Esophagus muscularis mucosa (tissue), 4 donors: ENCODE measurements around the genes PTPRO, DERA and PLEKHA5.

DNA sequence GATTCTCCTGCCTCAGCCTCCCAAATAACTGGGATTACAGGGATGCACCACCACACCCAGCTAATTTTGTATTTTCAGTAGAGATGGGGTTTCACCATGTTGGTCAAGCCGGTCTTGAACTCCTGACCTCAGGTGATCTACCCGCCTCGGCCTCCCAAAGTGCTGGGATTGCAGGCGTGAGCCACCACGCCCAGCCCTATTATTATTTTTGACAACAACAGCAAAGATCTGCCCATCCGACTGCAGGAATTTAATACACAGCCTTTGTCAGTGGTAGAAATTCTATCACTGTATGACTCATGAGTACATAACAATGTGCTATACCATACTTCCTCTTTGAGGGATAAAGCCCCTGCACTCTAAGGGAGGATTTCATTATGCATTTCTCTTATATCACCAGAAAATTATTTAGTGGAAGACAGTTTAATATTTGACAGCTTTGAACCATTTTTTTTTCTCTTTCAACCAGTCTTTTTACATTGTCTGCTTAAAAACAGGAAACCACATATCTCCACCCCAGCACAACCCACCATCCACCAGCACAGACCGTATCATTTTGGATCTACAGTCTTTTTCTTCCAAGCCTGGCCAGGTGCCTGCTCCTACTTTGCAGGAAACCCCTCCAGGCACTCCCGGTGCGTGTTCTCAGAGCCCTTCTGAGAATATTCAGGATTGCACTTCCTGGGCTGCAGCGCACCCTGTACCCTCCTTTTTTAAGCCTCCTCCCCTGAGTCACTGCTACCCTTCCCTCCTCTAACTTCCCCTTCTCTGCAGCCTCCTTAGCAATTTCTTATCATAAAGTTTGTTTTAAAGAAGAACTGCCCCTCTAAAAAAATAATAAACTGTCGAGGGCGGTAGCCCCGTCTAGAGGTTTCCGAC lies 555 bp downstream of the ARHGDIB start:
- PRO-cap = unidirectional peak, minus-strand start at position 658 of the sequence
- RAMPAGE, long total RNA, 4 experiments = no peak in any of the 4 experiments

GRCh38 chr12:15207011-15207328 lies 14.2 kb downstream of the RERG start:
- PRO-cap = bidirectional peak, plus-strand start at chr12:15207250, minus-strand start at chr12:15207078
- RAMPAGE, long total RNA, 4 experiments = no peak in any of the 4 experiments

- PRO-cap = no peak
- RAMPAGE, long total RNA, 4 experiments = no peak in any of the 4 experiments
These were observed 47.7 kb upstream of the RERG start for GRCh38 chr12:15268985-15269198.

- PRO-cap = no peak
- RAMPAGE, long total RNA, 4 experiments = no peak in any of the 4 experiments
These were observed at the start of gene PTPRO for GRCh38 chr12:15322279-15323216. Gene PTPRO, plus strand, starts transcription at chr12:15322508.

DNA sequence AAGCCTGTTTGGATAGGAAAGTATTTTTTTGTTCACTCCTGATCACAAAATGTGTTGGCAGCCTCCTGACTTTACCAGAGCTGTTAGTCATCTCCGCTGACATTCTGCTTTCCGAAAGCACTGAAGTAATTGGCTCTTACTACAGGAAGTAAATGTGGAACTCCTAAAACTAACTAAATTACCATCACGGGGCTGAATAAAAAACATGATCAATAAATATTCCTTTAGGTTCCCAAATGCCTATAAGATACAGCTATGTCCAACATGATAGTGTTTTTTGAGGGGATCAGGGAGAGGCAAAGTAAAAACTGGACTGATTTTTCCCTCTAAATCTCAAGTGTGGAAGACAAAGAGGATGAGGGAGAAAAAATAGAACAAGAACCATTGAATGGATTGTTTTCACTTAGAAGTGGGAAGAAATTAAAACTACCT lies 225.4 kb downstream of the EPS8 start:
- PRO-cap = no peak
- RAMPAGE, long total RNA, 4 experiments = no peak in any of the 4 experiments

DNA sequence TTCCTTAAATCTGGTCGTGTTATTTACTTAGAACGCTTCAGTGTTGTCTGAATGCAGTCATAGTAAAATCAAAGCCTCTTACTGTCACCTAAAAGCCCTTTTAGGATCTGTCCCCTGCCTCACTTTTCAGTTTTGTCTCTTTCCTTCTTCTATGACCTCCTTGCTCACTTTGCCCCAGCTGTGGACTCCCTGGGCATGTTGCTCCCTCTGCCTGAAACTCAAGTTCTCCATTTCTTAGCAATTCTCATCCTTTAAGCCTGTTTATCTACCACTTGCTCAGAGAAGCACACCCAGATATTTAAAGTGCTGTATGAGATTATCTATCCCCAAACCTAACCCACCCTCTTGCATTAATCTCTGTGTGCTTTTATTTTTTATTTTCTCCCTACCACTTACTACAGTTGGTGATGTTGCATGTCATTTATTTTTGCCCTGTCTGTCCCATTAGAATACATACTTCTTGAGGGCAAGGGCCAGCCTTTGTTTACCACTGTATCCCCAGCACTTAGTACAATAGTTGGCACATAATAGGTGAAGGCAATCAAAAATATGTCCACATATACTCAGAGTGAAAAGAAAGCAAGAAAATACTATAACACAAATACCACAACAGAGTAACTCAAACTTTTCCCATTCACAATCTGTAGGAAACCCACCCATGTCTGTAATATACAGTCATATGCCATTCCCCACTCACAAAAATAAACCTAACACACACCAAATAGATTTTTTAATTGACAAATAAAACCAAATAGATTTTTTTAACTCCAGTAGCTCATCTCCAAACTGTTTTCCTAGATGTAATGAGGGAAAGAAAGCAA lies 68.4 kb downstream of the EPS8 start:
- PRO-cap = no peak
- RAMPAGE, long total RNA, 4 experiments = no peak in any of the 4 experiments

DNA sequence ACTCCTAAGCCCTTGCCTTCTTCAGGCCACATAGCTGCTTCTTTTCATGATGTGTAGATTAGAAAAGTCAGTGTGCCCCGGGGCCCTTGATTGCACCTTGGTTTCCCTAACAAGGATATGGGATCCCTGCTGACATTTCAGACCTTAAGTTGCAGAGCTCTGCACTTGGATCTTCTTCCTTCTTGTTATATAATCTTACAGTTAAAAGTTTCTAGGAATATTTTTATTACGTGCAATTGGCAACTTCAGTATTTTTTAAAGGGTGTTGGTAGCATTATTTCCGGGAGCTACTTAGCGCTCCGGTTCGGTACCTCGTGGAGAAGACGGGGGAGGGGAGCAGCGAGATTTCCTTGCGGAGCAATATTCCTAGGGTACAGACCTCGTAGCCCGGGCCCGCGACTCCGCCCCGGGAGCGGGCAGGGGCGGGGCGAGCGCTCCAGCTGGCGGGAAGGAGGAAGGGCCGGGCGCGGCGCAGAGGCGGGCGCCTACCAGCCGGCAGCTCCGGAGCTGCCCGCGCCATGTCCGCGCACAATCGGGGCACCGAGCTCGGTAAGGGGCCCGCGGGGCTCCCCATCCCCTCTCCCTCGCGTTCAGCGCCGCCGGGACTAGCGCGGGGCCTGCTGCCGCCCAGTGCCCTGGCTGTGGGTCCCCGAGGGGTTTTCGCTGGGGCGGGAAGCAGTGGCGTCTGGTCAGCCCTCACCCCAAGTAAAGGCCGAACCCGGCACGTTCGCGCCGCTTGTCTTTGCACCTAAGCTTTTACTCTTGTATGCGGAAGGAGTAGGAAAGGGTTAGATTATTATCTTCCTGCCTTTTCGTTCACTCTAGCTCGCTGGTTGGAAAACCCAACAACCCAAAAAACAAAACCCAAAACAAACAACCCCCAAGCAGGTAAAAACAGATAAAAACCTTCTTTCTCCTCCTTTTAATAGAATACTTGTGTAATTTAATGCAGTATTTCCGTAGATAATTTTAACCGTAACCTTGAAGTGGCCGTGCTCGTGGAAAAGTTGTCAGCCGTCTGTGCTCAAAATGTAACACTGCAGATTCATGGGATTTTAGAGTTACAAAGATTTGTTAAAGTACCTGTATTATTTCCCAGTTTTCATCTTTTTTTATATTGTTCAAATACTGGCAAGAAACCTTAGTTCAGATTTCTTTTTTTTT lies at the start of gene DERA:
Gene DERA, plus strand, starts transcription at position 467 of the 1,164 bp plus-strand sequence.
- PRO-cap = bidirectional peak, plus-strand start at position 467 of the sequence, minus-strand start at position 400 of the sequence; bidirectional peak, plus-strand start at position 752 of the sequence, minus-strand start at position 768 of the sequence
- RAMPAGE, long total RNA, 4 experiments = start-site peak on the plus strand in 4 of 4 experiments, centred at positions 469 to 484 of the sequence, 613 to 1,011 reads per replicate

DNA sequence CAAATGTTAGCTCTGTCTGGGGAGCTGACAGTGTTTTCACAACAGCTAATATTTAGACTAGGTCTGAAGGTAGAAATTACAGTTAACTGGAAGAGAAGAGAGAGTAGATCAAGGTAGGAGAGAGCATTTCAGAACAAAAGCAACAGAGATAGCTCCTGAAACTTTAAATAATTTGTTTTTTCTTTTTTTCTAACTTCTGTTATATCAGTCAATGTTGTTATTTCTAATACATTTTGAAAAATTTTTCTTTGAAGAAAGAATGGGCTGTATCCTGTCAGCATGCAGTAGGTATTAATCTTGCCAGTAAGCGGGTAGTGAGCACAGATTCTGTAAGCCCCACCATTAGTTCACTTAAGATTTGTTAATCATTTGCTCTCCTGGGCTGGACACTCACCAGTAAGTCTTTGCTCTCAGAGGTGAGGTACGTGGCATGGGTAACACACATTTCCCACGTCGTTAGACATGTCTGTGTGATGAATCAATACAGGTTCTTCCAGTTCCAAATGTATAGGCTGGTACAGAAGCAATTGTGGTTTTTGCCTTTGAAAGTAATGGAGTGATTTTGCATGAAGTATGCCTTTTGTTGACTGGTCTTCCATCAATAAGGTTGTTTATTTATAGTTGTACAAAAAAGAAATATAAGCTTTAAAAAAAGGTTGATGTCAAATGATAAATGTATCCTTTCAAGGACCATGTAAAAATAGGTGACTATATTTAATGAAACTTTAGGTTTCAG lies 45.2 kb downstream of the DERA start:
- PRO-cap = no peak
- RAMPAGE, long total RNA, 4 experiments = no peak in any of the 4 experiments

GRCh38 chr12:15992106-15992734 lies 81.1 kb downstream of the DERA start:
- PRO-cap = no peak
- RAMPAGE, long total RNA, 4 experiments = start-site peak on the plus strand in 1 of 4 experiments, at chr12:15992350-15992938 at its widest, 8 reads per replicate

- PRO-cap = no peak
- RAMPAGE, long total RNA, 4 experiments = no peak in any of the 4 experiments
These were observed 2.5 kb downstream of the MGST1 start for GRCh38 chr12:16350024-16350335.

- PRO-cap = no peak
- RAMPAGE, long total RNA, 4 experiments = no peak in any of the 4 experiments
These were observed 6.7 kb upstream of the LMO3 start for GRCh38 chr12:16612666-16613031.

GRCh38 chr12:18753351-18754226 lies 15.7 kb downstream of the CAPZA3 start:
- PRO-cap = no peak
- RAMPAGE, long total RNA, 4 experiments = no peak in any of the 4 experiments

DNA sequence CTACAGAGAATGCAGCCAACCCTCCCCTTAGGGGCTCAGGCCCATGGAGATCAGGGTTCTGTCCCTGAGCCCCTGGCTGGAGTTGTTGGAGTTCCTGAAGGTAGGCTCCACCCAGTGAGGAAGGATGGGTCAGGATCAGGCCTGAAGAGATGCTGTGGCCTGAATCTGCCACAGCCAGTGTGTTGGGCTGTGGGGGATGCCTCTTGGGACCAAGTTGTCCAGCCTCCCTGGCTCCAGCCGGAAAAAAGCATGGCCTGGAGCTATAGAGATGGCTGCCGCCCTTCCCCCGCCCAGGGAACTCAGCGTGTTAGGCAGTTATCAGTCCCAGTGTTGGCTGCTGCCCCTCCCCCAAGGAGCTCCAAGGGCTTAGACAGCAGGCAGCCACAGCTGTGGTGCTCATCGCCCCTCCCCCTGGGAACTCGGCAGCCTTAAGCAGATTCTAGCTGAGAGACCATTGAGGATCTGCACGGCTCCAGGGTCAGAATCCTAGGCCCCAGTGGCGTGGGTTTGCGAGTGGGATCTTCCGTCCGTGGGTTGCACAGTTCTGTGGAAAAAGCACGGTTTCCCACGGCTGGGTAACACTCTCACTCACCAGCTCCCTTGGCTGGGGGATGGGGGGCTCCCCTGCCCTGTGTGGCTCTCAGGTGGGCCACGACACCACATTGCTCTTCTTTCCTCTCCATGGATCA lies 158.1 kb downstream of the CAPZA3 start:
- PRO-cap = no peak
- RAMPAGE, long total RNA, 4 experiments = no peak in any of the 4 experiments

DNA sequence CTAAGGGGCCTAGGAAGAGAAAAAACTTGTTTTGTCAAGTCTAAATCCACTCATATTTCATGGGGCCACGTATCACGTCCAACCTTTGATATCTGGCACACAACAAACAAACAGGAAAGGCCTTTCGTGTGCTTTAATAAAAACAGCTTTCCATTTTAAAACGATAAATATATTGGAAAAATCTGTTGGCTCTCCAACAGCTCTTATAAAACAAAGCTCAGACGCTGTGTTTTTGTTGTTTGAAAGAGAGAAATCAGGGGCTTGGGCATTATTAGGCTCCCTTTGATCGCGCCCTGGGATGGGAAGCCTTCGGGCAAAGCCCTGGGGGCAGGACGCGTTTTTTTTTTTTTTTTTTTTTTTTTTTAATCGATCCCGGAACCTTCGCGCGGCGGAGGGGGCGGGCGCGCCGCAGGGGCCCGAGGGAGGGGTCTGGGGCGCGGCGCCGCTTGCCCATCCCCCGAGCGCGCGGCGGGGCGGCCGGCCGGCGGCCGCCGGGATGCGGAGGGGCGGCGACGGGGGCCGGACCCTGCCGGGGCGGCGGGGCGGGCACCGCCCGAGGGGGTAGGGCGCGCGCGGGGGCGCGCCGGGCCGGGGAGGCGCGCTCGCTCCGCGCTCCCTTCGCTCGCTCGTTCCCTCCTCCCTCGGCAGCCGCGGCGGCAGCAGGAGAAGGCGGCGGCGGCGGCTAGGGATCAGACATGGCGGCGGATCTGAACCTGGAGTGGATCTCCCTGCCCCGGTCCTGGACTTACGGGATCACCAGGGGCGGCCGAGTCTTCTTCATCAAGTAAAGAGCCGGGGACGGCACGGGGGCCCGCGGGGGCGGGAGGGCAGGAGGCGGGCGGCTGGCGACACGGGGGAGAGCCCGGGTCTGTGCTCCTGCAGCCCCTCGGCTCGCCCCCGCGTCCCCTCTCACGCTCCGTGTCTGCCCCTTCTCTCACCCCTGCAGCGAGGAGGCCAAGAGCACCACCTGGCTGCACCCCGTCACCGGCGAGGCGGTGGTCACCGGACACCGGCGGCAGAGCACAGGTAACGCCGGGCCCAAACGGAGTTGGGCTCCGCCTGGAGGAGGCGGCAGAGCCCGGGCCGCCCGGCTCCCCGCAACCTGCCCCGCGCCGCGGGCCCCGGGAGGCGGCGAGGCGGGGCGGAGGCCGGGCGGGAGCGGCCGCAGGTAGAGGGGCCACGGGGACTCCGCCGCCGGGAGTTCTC lies at the start of gene PLEKHA5:
Gene PLEKHA5, plus strand, starts transcription at position 629 of the 1,206 bp plus-strand sequence.
- PRO-cap = bidirectional peak, plus-strand start at position 662 of the sequence, minus-strand start at position 498 of the sequence; bidirectional peak, plus-strand start at position 1,134 of the sequence, minus-strand start at position 910 of the sequence
- RAMPAGE, long total RNA, 4 experiments = start-site peak on the plus strand in 3 of 4 experiments, centred at positions 634 to 681 of the sequence, 905 to 1,742 reads per replicate

DNA sequence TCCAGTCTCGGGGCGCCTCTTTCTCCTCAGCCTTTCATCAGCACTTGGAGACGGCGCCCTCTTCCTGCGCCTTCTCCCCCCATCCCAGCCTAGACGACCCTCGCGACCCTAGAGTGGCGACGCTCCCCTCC lies 643 bp downstream of the PLEKHA5 start:
- PRO-cap = no peak
- RAMPAGE, long total RNA, 4 experiments = no peak in any of the 4 experiments

GRCh38 chr12:19213186-19214228 lies 84.0 kb downstream of the PLEKHA5 start:
- PRO-cap = no peak
- RAMPAGE, long total RNA, 4 experiments = no peak in any of the 4 experiments

- PRO-cap = no peak
- RAMPAGE, long total RNA, 4 experiments = no peak in any of the 4 experiments
These were observed 91.2 kb upstream of the AEBP2 start for GRCh38 chr12:19348059-19348580.

DNA sequence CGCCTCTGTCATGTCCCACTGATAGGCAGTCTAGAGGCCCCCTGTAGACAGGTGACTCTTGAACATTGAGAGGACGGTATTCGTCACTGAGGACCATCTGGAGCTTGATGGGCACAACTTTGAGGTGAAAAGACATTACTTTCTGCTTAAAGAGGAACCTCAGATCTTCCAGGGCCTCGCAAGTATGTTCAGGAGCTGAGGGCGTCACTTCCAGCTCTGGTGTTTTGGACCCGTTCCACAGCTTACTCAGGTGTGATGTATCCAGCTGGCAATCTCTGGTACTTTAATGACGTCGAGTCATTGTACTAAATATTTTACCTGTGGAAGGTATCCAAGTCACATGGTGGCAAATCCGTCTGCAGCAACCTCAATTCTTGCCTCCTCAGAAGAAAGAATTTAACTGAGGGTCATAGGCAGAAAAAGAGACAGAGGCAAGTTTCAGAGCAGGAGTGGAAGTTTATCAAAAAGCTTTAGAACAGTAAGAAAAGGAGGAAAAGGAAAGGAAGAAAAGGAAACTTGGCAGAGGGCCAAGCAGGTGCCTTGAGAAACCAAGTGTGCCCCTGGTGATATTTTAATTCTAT lies 250.5 kb downstream of the AEBP2 start:
- PRO-cap = no peak
- RAMPAGE, long total RNA, 4 experiments = no peak in any of the 4 experiments

GRCh38 chr12:20426137-20426642 lies 57.9 kb downstream of the PDE3A start:
- PRO-cap = bidirectional peak, plus-strand start at chr12:20426446, minus-strand start at chr12:20426265
- RAMPAGE, long total RNA, 4 experiments = no peak in any of the 4 experiments

DNA sequence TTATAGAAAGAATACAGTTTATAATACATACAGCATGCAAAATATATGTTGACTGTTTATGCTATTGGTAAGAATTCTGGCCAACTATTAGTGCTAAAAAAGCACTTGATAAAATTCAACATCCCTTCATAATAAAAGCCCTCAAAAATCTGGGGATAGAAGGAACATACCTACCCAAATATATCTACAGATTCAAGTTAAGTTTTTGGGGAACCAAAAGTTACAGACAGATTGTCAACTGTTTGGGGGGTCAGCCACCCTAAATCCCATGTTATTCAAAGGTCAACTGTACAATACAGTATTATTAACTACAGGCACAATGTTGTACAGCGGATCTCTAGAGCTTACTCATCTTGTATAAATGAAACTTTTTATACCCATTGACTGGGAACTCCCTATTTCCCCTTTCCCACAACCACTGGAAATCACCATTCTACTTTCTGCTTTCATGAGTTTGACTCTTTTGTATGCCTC lies 57.6 kb downstream of the SLCO1B3 start:
- PRO-cap = no peak
- RAMPAGE, long total RNA, 4 experiments = no peak in any of the 4 experiments